LNCaP clone FGC (cell line): ENCODE measurements around the genes POTEB3, OR4M2B, GOLGA6L22, UBE3A and ATP10A.

- RRBS, 2 experiments: no CpG with 5 or more reads among the region's 45 CpGs
These were observed at the start of gene POTEB3 for GRCh38 chr15:21440258-21440937. POTEB3 (minus strand) TSS chr15:21440499.

GRCh38 chr15:21637704-21638208 lies at the start of gene OR4M2B:
OR4M2B (plus strand) TSS chr15:21637909.
- RRBS, 2 experiments: no CpG with 5 or more reads among the region's 2 CpGs

GRCh38 chr15:22264876-22265895 lies 170.9 kb downstream of the OR4N4 start:
- RRBS, 2 experiments: no CpG with 5 or more reads among the region's 16 CpGs

- RRBS, 2 experiments: no CpG with 5 or more reads among the region's 8 CpGs
These were observed at the start of gene GOLGA6L22 for GRCh38 chr15:22458514-22459097. GOLGA6L22 (plus strand) TSS chr15:22458903.

DNA sequence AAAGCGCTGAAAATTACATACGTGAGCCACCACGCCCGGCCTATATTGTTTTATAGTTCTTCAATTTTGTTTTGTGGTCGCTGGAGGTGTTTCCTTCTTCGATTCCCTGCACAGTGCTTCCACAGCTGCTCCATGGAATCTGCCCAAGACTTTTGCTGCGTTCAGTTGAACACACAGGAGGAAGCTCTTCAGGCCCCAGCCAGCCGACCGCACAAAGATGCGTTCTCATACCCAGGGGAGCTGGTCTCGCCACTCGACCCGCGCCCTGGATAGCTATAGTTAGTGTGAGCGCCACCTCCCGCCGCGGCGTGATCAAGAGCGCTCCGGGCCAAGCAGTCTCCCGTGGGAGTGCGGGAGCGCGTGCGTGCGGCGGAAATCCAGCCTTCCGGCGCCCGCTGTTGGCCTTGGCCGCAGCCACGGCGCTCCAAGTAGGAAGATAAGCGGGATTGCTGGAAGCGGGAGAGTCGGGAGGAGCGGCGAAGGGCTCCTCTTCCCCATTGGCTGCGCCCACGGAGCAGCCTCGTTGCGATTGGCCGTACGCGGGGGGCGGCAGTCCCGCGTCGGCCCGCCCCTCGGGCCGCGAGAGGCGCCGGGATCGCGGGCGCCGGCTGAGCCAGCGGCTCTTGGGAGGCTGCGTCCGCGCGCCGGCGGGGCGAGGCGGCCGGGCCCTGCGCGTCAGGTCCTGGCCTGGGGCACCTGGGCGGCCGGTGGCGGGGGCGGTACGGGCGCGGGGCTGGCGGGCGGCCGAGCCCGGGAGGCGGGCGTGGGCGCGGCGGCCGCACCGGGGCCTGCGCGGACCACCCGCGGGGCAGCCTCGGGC lies 35.8 kb downstream of the GOLGA6L22 start:
- RRBS, 2 experiments: no CpG with 5 or more reads among the region's 95 CpGs

DNA sequence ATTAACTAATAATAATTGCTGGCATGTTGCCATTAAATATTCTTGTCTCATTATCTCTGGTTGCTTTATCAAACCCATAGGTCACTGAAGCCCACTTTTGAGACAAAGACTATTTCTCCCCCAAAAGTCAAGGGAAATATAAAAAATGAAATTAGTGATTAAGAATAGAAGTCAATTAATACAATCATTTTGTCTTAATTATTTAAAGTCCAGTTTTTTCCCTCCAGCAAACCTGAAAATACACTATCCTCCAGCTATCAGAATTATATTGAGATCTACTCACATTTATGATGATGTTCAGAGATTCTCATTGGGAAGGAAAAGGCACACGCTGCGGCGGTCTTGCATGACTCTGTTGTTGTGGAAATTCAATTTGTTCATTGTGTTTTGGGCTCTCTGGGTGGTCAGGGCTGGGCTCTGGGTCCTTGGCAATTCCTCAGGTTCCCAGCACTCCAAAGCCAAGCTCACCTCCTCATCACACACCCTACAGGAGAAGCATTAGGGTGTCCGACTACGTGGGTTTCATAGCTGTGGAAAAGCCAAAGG lies 130.8 kb downstream of the GOLGA6L22 start:
- RRBS, 2 experiments: no CpG with 5 or more reads among the region's 5 CpGs

DNA sequence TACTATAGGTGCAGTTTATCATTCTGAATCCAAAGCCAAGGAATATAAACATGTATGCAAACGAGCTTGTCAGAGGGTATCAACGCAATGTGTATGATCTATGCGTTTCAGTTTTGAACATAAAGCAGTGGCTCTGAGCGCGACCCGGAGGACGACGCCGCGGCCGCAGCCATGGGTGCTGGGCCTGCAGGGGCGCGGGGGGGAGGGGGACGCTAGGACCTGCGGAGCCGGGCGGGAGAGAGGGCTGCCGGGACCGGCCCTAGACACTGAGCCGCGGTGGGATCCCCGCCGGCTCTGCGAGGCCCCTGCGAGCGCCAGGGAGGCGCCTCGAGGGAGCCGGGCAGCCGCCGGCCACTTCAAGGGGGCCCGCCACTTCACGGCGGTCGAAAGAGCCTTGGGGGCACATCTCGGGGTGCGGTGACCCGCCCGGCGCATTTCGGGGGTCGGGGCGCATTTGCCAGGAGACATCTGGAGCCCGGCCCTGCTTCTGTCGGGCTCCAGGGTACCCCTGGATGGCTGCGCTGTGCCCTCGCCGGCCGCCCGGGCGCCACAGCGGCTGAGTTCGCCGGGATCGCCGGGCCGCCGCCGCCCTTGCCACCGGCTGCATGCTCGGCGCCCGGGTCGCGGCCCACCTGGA lies 72.0 kb upstream of the NIPA1 start:
- RRBS, 2 experiments: no CpG with 5 or more reads among the region's 65 CpGs

DNA sequence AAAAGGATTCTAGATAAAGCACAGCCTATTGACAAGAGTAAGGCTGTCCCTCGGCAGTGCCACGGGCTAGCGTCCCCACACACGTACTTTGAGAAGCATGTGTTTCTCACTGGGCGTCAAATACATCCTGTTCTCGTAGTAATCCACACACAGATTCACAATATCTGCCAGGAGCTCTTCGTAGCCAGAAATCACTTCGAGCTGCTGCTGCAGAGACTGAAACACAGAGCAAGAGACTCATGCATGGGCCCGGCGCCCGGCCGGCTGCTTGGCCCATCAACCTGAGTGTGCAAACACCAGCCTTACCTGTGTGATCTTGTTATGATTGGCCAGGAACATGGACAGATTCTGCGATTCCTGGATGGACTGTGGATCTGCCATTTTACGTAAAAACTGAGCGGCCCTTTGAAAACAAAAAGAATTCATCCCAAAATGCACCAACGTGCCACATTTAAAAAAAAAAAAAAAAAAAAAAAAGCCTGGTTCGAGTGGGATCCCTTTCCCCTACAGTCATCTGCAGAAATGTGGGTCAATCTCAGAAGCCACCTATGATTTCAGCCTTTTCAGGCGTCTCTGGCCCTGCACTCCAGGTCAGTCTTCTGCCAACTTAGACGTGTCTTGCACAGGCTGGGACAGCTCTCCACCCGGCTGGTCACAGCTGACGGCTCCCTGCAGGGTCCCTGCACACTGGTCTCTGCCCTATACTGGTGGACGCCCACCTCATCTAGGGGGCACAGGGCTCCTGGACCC lies 40.9 kb downstream of the CYFIP1 start:
- RRBS, 2 experiments: no CpG with 5 or more reads among the region's 22 CpGs

DNA sequence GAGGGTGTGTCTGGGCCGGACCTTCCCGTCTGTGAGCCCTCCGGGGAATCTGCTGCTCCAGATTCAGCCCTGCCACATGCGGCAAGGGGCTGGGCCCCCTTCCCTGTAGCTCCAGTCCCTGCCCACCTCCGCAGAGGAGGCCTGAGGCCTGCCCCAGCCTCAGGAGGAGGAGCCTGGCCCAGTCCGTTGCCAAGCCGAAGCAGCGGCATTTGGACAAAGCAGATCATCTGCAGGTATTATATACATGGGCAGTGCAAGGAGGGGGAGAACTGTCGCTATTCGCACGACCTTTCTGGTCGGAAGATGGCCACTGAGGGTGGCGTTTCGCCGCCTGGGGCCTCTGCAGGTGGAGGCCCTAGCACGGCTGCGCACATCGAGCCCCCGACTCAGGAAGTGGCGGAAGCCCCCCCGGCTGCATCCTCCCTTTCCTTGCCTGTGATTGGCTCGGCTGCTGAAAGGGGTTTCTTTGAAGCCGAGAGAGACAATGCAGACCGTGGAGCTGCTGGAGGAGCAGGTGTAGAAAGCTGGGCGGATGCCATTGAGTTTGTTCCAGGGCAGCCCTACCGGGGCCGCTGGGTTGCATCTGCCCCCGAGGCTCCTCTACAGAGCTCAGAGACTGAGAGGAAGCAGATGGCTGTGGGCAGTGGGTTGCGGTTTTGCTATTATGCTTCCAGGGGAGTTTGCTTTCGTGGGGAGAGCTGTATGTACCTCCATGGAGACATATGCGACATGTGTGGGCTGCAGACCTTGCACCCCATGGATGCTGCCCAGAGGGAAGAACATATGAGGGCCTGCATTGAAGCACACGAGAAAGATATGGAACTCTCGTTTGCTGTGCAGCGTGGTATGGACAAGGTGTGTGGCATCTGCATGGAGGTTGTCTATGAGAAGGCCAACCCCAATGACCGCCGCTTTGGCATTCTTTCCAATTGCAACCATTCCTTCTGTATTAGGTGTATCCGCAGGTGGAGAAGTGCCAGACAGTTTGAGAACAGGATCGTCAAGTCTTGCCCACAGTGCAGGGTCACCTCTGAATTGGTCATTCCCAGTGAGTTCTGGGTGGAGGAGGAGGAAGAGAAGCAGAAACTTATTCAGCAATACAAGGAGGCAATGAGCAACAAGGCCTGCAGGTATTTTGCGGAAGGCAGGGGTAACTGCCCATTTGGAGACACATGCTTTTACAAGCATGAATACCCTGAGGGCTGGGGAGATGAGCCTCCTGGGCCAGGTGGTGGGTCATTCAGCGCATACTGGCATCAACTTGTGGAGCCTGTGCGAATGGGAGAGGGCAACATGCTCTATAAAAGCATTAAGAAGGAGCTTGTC lies 844 bp downstream of the MKRN3 start:
- RRBS, 2 experiments: 0 to 4% methylated on average over 1 of the region's 41 CpGs

DNA sequence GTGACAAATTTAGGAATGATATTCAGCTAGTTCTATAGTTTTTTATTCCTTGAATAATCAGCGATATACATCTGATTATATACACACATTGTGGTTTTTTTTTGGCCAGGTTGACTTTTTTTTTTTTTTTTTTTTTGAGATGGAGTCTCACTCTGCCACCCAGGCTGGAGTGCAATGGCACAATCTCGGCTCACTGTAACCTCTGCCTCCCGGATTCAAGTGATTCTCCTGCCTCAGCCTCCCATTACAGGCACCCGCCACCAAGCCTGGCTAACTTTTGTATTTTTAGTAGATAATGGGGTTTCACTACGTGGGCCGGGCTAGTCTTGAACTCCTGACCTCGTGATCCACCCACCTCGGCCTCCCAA lies 38.9 kb upstream of the SNRPN start:
- RRBS, 2 experiments: 32 to 36% methylated on average over 2 of the region's 8 CpGs

DNA sequence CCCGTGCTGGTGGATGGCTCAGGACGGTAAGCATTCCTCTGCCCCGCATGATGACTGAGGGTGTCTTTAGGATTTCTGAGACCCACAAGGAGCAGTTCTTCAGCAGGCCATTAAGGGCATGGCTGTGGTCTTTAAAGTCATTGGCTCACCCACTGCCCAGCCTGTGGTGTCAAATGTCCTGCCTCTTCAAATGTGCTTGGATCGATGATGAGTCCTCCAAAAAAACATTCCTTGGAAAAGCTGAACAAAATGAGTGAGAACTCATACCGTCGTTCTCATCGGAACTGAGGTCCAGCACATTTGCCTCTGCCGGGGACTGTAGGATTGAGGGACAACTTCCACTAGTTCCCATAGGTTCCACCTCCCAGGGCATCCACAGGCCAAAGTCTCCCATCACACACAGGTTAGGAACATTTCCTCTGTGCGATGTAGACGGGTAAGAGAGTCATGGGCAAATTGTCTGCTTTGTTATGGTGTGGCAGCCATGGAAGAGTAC lies 115.5 kb downstream of the SNRPN start:
- RRBS, 2 experiments: no CpG with 5 or more reads among the region's 10 CpGs

GRCh38 chr15:25345828-25346416 lies 92.9 kb downstream of the UBE3A start:
- RRBS, 2 experiments: no CpG with 5 or more reads among the region's 3 CpGs

GRCh38 chr15:25438103-25439053 lies at the start of gene UBE3A:
UBE3A (minus strand) TSS chr15:25439024.
- RRBS, 2 experiments: under 1 to 1% methylated on average over 25 of the region's 123 CpGs

- RRBS, 2 experiments: no CpG with 5 or more reads among the region's 14 CpGs
These were observed 64.4 kb upstream of the UBE3A start for GRCh38 chr15:25503208-25503636.

DNA sequence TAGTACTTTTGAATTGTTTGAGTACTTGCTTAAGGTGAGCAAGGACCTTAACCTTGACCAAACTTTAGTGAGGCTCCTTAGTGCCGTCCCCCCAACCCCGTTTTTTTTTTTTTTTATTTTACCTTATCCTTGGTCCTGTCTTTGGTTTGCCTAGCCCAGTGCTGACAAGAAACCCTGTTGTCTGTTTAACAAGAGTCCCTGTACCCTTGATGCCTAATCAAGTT lies 77.1 kb upstream of the UBE3A start:
- RRBS, 2 experiments: no CpG with 5 or more reads among the region's 2 CpGs

- RRBS, 2 experiments: no CpG with 5 or more reads among the region's 19 CpGs
These were observed 193.1 kb downstream of the ATP10A start for GRCh38 chr15:25669737-25670811.

- RRBS, 2 experiments: no CpG with 5 or more reads among the region's 2 CpGs
These were observed 99.7 kb downstream of the ATP10A start for GRCh38 chr15:25763377-25763834.

DNA sequence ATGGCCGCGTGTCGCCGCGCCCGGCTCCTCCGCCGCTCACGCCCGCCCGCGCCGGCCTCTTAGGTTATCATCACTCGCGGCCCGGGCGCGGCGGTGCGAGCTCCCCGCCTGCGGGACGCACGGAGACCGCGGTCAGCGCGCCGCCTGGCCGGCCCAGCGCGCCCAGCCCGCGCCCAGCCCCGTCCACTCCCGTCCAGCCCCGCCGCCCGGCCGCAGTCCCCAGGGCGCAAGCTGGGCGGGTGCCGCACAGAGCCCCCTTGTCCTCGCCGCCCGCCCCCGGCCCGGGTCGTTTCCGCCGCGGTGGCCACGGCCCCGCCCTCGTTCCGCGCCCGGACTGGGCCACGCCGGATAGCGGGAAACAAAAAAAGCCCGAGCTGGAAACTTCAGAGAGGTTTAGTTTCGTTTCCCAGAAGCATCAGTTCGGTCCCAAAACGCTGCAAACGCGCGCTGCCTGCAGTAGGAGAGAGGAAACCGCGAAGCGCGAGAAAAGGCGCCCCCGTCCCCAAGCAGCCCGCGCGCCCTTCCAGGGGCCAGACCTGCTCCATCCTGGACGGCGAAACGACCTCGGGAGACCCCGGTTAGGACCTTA lies at the start of gene ATP10A:
ATP10A (minus strand) TSS at position 233 of the 589 bp plus-strand sequence.
- RRBS, 2 experiments: 2 to 3% methylated on average over 35 of the region's 82 CpGs

- RRBS, 2 experiments: 65 to 81% methylated on average over 16 to 18 of the region's 39 CpGs
These were observed 8.1 kb upstream of the OCA2 start for GRCh38 chr15:28107130-28107638.

- RRBS, 2 experiments: no CpG with 5 or more reads among the region's 3 CpGs
These were observed 22.7 kb downstream of the HERC2 start for GRCh38 chr15:28299250-28299633.